Cerebellum (tissue), 5 donors: ENCODE data around the gene EXOSC1.

GRCh38 chr10:95422194-95422881, 131.5 kb upstream of the PDLIM1 start:
- PRO-cap, 3 experiments: no peak in any of the 3 experiments
- RAMPAGE, long total RNA: no peak

GRCh38 chr10:95431580-95431835, 129.7 kb downstream of the SORBS1 start:
- PRO-cap, 3 experiments: no peak in any of the 3 experiments
- RAMPAGE, long total RNA: no peak

- PRO-cap, 3 experiments: no peak in any of the 3 experiments
- RAMPAGE, long total RNA: no peak
Measured at GRCh38 chr10:95434195-95435144, 126.7 kb downstream of the SORBS1 start.

- PRO-cap, 3 experiments: no peak in any of the 3 experiments
- RAMPAGE, long total RNA: no peak
Measured at GRCh38 chr10:95458622-95459201, 102.5 kb downstream of the SORBS1 start.

GRCh38 chr10:95473890-95474730, 87.1 kb downstream of the SORBS1 start:
- PRO-cap, 3 experiments: no peak in any of the 3 experiments
- RAMPAGE, long total RNA: no peak

- PRO-cap, 3 experiments: no peak in any of the 3 experiments
- RAMPAGE, long total RNA: no peak
Measured at GRCh38 chr10:95475712-95476663, 85.2 kb downstream of the SORBS1 start.

DNA sequence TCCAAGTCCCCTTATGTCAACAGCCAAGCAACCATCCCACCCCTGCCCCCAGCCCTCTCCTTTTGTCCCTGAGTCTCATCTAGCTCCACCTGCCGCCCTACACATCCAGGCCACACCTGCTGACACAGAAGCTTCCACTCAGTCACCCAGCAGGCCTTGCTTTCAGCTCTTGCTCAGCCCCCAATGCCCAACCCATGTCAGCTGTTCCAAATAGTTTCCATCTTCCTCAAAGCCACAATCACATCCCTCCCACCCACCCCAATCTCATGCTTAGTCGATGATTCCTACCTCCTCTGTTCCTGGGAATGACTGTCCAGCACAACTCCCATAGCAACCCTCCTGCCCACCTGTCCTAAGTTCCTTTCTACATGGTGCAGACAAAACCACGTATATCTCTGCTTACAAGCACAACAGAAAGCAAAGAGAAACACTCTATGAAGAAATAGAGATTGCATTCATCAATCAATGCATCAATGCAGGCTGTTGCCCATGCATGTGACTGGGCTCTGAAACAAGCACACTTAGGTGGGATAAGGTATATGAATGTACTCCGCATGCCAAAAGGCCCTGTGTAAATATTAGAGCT, 79.9 kb downstream of the SORBS1 start:
- PRO-cap, 3 experiments: no peak in any of the 3 experiments
- RAMPAGE, long total RNA: no peak

- PRO-cap, 3 experiments: no peak in any of the 3 experiments
- RAMPAGE, long total RNA: no peak
Measured at GRCh38 chr10:95513922-95514422, 47.2 kb downstream of the SORBS1 start.

GRCh38 chr10:95661715-95662175, 5.2 kb upstream of the ALDH18A1 start:
- PRO-cap, 3 experiments: no peak in any of the 3 experiments
- RAMPAGE, long total RNA: no peak

DNA sequence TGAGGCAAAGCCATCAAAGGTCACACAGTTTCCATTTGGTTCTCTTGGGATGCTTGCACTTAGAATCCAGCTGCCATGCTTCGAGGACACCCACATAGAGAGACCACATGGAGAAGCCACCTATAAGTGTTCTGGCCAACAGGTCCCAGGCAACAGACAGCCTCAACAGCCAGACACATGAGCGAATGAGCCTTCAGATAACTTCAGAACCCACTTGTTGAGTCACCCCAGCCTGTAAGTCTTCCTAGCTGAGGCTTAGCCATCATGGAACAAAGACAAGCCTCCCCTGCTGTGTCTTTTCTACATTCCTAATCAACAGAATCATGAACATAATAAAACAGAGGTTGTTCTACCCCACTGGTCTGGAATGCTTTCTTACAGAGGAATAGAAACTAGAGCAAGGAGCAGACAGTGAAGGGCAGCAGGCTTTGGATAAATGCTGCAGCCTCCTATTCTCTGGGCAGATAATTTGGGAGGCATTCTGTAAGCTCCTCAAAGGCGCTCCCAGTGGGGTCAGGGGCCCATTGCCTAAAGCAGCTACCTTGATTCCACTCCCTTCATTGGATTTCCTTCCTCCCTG, 4.7 kb downstream of the TLL2 start:
- PRO-cap, 3 experiments: no peak in any of the 3 experiments
- RAMPAGE, long total RNA: no peak

DNA sequence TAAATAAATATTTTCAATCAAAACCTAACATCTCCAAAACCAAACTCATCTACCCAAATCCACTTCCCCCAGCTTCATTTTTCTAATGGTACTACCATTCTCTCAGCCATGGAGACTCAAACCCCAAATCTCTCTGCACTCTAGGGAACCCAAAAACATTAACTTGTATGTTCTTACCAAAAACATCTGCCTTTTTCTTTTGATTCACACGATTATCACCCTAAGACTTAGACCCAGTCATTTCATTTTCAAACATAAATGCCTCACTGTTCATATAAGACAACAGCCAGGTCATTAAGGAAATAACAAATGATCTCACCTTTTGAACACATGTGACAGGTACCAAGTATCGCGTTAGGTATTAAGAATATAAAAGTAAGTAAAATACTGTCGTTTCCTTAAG, 8.9 kb downstream of the TM9SF3 start:
- PRO-cap, 3 experiments: no peak in any of the 3 experiments
- RAMPAGE, long total RNA: no peak

GRCh38 chr10:96673289-96674130, 46.8 kb downstream of the PIK3AP1 start:
- PRO-cap, 3 experiments: no peak in any of the 3 experiments
- RAMPAGE, long total RNA: no peak

DNA sequence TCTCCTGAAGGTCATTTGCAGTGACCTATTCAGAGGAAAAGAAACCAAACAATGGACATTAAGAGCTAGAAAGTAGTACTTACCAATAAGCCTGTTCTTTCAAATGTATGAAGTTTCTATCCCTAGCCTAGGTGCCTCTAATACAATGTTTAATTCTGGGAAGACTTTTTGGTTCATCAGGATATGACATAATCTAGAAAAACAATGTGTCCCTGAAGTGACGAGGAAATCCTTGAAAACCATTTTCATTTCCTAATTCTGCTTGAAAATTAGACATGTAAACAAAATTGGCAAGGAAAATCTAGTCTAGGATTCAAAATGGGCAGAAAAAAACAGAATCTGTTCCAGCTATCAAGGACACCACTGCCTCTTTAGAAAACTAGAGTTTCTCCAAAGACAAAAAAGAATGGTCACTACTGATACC, 36.0 kb downstream of the ARHGAP19 start:
- PRO-cap, 3 experiments: no peak in any of the 3 experiments
- RAMPAGE, long total RNA: no peak

DNA sequence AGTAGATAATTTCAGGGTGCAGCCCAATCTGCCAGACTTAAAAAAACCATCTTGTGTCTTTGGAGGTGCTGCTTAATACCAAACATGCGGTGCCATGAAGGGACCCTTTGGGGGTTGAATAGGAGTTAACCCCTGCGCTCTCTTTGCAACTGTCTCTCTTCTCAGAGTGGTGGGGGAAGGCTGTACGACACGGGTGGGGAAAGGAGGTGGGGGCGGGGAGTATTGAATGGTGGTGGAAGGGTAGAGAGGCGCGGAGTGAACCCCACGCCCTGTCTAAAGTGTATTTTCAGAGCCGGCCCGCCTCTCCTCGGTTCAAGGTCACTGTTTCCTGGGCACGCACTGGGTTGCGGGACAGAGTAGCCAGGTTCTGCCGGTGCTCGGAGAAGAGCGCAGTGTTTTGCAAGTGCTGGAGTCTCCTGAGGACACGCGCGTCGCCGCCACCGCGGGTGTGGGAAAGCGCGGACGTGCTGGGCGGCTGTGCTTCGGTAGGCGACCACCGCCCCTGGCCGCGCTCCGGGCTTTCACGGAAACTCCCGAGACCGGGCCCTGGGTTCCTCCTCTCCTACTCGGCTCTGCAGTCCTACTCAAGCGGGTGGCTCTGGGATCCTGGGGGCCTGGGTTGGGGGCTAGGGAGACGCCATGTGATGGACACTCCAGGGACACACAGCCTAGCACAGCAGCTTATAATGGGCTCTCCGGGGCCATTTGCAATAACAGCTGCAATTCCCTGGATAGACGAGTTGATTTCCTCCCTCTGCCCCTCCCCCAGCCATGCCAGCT, 1.9 kb downstream of the FRAT1 start:
- PRO-cap, 3 experiments: no peak in any of the 3 experiments
- RAMPAGE, long total RNA: no peak

- PRO-cap, 3 experiments: no peak in any of the 3 experiments
- RAMPAGE, long total RNA: no peak
Measured at GRCh38 chr10:97366414-97366705, 31.8 kb upstream of the FRAT2 start.

GRCh38 chr10:97384826-97386066, 15.9 kb downstream of the RRP12 start:
- PRO-cap, 3 experiments: no peak in any of the 3 experiments
- RAMPAGE, long total RNA: no peak

DNA sequence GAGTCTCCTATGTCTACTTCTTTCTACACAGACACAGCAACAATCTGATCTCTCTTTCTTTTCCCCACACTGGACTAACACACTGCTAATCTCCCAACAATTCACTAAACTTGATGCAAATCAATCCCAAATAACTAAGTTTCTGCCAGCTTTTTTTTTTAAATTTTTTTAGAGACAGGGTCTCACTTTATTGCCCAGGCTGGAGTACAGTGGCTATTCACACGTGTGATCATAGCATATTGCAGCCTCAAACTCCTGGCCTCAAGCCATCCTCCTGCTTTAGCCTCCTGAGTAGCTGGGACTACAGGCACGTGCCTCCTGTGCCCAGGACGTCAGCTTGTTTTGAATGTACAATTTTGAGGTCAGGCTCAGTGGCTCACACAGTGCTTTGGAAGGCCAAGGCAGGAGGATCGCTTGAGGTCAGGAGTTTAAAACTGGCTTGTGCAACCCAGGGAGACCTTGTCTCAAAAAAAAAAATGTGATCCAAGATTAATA, 7.9 kb upstream of the PGAM1 start:
- PRO-cap, 3 experiments: no peak in any of the 3 experiments
- RAMPAGE, long total RNA: no peak

DNA sequence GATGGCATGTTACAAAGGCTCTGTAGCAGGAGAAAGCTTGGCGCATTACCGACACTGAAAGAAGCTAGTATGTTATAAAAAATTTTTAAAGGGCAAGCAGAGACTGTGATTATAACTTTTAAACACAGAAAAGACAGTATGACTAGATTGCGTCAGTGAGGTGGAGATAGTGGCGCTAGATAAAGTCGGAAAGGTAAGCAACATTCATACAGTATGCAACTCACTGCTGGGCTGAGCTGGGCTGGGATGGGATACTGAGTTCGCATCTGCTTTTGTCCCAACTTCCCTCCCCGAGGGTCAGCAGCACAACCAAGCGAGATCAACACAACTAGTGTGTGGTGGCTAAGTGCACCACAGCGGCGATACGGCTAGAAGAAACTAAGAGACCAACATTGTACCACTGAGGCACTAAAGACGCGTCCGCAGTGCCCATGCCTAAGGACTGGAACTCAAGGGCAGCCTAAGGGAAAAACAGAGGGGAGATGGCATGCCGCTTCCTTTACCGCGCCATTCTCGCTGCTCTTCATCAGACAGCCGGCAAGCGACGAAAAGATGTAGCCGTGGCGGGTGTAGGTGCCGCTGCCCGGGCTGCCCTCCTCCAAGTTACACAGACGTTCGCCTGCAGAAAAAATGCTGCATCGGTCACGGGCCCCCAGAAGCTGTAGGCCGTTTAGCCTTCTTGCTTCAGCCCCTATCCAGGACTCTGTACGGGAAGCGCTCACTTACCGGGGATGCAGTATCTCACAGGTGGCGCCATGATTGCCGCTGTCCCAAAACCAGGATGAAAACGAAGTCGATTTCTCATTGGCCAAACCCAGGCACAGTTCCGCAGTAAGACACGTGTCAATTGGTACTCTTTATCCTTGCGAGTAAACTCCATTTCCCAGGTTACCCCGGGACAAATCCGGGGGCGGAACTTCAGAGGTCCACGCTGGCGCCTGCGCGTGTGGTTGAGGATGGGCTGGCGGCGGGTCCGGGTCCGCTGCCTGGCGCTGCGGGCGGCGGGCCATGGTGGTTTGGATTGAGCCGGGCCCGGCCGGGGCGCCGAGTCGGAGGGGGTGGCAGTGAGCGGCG, at the start of gene EXOSC1:
Gene EXOSC1 (minus strand): TSS at position 778 of the 1,074 bp plus-strand sequence.
- PRO-cap, 3 experiments: peak in 3 of 3 experiments; most common plus-strand start position 937 of the sequence (in 1); most common minus-strand start position 778 of the sequence (in 1)
- RAMPAGE, long total RNA: no peak

- PRO-cap, 3 experiments: no peak in any of the 3 experiments
- RAMPAGE, long total RNA: no peak
Measured at GRCh38 chr10:97499273-97500157, 791 bp downstream of the UBTD1 start.

GRCh38 chr10:97632673-97633368, 479 bp downstream of the MORN4 start:
- PRO-cap, 3 experiments: no peak in any of the 3 experiments
- RAMPAGE, long total RNA: no peak